Cardiac muscle cell (in vitro differentiated cells and primary cell): ENCODE data around the gene PSAP.

GRCh38 chr10:71213772-71214811, 1.7 kb downstream of the UNC5B start:
- RAMPAGE, long total RNA, result start-site peak on the minus strand at chr10:71214149-71214166, 21 and 29 reads in 2 replicates
- RRBS, result under 1% methylated on average over 8 of the region's 33 CpGs

DNA sequence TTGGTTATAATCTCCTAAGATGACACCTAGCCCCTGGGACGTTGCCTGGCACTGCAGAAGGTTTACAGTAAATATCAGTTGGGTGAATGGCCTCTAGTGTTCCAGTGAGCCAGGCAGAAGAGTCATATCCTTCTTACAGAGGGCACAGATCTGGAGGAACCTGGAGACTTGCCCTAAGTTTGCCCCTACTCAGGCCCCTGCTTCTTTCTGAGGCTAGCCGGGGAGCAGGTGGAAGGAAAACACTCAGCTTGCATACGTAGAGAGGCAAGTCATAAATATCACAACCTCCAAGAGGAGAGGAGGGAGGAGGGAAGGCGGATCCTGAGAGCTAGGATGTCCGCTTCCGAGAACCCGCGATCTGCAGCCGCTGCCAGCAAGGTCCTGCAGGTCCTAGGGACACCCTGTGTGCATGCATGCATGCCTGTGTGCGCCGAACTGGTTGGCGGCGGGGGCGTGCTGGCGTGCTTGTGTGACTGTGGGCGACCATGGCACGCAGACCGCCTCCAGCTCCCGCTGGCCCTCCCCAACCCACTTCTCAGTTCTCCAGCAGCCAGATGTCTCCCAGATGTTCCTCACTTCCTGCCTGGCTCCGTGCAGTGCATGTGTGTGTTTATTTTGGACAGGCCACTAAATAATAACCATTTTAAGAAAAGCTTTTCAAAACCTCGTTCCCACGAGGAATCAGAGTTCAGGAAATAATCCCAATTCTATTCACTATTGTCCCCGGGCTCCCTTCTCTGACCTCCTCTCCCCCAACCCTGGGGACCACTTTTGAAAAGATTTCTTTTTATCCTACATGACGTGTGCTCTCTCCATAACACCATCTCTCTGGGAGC, 32.2 kb downstream of the UNC5B start:
- RAMPAGE, long total RNA, result no peak
- RRBS, result no CpG with 5 or more reads among the region's 24 CpGs

DNA sequence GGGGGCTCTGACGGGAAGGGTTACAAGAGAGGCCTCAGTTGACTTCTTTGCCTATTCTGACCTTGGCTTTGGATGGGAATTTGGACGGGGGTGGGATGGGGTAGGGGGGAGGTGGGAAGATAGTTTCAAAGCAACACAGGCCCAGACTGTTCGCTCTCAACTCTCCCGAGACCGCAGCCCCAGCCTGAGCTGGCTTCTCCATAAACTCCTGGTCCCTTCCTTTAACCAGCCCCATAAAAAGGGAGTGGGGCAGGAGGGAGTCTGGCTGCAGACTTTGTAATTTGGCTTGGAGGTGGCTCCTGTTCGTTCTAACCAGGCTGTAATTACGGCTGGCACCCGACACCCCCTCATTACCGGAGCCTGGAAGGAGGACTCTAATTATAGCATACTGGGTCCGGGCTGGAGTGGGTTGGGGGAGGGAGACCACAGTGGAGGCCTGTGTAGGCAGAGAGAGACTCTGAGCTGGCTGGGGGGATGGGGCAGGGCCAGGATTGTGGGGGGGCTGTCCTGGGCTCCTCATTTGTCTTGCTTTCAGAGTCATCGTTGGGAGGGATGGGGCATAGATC, 49.6 kb downstream of the UNC5B start:
- RAMPAGE, long total RNA, result no peak
- RRBS, result 50% methylated on average over 1 of the region's 11 CpGs

GRCh38 chr10:71279708-71280197, 39.3 kb upstream of the SLC29A3 start:
- RAMPAGE, long total RNA, result no peak
- RRBS, result 74% methylated on average over 3 of the region's 19 CpGs

DNA sequence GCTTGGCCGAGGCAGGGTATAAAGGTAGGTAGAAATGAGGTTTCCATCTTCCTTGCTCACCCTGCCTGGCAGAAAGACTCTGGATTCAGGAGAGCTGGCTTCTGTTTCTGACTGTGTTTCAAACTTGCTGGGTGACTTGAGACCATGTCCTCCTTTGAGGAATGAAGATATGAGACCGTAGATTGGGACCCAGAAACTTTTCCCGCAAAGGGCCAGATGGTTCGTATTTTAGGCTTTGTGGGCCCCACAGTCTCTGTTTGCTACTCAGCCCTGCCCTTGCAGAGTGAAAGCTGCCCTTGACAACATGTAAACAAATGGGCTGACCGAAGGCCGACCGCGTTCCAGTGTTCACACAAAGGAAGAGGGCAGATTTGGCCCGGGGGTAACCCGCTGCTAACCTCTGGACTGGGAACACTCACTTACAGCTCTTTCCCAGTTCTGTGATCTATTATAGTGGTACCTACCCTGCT, 15.0 kb downstream of the SLC29A3 start:
- RAMPAGE, long total RNA, result no peak
- RRBS, result no CpG with 5 or more reads among the region's 10 CpGs

GRCh38 chr10:71337093-71337642, 18.1 kb downstream of the SLC29A3 start:
- RAMPAGE, long total RNA, result no peak
- RRBS, result no CpG with 5 or more reads among the region's 13 CpGs

- RAMPAGE, long total RNA, result no peak
- RRBS, result no CpG with 5 or more reads among the region's 7 CpGs
These were observed 65.6 kb downstream of the CDH23 start for GRCh38 chr10:71462333-71462782.

DNA sequence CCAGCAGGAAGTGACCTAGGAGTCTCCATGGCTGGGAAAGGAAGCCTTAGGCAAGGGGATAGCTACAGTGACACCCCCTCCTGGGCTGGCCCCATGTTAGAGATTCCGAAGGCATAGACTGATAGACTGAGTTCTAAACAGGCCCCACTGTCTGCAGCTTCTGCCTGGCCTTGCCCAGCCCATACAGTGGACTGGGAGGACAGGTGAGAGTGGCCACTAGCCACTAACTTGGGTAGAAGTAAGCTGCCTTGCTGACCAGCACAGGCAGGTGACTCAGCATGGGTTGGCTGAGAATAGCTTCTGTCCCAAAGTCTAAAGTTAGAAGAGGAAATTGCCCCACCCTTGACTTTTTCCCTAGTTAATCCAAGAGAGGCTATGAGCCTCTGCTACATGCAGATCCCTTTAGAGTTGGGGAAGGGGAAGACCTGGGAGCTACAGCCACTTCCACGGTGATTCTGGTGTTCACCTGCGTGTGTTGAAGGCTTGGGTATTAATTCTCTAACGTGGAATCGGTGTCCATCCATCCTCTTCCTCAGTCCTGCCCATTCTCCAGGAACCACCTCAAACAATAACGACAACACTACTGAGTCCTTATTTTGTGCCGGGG, 106.1 kb downstream of the C10orf105 start:
- RAMPAGE, long total RNA, result no peak
- RRBS, result no CpG with 5 or more reads among the region's 7 CpGs

DNA sequence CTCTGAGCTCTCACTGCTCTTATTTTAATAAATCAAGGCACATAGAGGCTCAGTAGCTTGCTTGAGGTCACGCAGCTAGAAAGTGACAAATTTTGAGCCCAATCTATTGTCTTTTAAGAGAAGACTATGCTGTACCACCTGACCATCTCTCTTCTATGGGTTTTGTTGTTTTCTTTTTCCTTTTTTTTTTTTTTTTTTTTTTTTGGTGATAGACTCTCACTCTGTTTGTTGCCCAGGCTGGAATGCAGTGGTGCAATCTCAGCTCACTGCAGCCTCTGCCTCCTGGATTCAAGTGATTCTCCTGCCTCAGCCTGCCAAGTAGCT, 35.6 kb upstream of the VSIR start:
- RAMPAGE, long total RNA, result no peak
- RRBS, result no CpG with 5 or more reads among the region's 1 CpG

- RAMPAGE, long total RNA, result no peak
- RRBS, result 89% methylated on average over 1 of the region's 7 CpGs
These were observed 14.3 kb downstream of the PSAP start for GRCh38 chr10:71836845-71837125.

DNA sequence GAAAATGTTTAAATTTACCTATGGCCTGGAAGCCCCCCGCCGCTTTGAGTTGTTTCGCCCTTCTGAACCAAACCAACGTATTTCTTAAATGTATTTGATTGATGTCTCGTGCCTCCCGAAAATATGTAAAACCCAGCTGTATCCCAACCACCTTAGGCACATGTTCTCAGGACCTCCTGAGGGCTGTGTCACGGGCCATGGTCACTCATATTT, 748 bp downstream of the PSAP start:
- RAMPAGE, long total RNA, result no peak
- RRBS, result no CpG with 5 or more reads among the region's 7 CpGs

- RAMPAGE, long total RNA, result start-site peak on the minus strand at chr10:71851237-71851295, 3,140 and 3,691 reads in 2 replicates
- RRBS, result no CpG with 5 or more reads among the region's 59 CpGs
These were observed at the start of gene PSAP for GRCh38 chr10:71850610-71851643. Gene PSAP, minus strand, starts transcription at chr10:71851251.

- RAMPAGE, long total RNA, result no peak
- RRBS, result no CpG with 5 or more reads among the region's 11 CpGs
These were observed 9.4 kb upstream of the PSAP start for GRCh38 chr10:71860149-71861069.

GRCh38 chr10:71964722-71965106, 519 bp downstream of the CHST3 start:
- RAMPAGE, long total RNA, result no peak
- RRBS, result 3% methylated on average over 6 of the region's 31 CpGs

- RAMPAGE, long total RNA, result no peak
- RRBS, result no CpG with 5 or more reads among the region's 27 CpGs
These were observed 7.0 kb downstream of the CHST3 start for GRCh38 chr10:71970699-71972024.

DNA sequence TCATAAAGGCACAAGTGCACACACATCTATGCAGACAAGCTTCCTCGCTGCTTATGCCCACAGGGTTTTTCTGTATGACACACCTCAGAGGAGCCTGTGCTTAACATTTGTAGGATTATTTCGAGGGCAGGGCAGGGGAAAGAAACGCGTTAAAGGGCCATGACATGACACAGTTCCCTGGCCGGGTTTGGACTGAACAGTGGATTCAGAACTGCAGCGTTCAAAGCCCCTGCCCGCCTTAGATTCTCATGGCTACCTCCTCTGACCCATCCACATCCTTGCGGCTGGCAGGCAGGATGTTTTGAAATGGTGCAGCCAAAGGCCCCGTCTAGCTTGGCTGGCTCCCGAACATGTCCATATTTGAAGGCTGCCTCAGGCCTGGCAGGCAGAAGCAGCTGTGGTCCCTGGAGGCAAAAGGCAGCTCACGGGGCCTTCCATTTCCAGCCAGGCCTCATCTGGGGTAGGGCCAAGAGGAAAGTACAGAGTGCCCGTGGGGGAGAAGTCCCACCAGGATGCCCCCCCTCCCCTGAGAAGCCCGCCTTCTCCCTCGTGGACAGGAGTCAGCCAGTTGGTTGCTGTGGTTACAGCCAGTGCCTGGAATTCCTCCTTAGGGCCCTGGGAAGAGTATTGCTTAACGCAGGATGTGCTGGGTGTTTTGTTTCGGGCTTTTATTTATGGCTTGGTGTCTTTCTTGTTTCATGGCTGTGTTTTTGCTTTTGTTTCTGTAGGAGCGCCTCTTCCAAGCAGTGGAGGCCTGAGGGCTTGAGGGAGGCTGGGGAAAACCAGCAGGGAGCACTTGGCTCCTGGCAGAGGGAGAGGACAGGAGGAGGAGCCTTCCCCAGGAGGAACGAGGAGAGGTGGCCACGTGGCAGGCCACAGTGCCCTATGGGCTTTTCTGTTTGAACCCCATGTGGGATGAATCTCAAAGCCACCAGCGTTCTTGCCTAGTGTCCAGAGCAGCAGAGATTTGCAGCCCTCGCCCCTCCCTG, 45.2 kb downstream of the CHST3 start:
- RAMPAGE, long total RNA, result no peak
- RRBS, result no CpG with 5 or more reads among the region's 21 CpGs

DNA sequence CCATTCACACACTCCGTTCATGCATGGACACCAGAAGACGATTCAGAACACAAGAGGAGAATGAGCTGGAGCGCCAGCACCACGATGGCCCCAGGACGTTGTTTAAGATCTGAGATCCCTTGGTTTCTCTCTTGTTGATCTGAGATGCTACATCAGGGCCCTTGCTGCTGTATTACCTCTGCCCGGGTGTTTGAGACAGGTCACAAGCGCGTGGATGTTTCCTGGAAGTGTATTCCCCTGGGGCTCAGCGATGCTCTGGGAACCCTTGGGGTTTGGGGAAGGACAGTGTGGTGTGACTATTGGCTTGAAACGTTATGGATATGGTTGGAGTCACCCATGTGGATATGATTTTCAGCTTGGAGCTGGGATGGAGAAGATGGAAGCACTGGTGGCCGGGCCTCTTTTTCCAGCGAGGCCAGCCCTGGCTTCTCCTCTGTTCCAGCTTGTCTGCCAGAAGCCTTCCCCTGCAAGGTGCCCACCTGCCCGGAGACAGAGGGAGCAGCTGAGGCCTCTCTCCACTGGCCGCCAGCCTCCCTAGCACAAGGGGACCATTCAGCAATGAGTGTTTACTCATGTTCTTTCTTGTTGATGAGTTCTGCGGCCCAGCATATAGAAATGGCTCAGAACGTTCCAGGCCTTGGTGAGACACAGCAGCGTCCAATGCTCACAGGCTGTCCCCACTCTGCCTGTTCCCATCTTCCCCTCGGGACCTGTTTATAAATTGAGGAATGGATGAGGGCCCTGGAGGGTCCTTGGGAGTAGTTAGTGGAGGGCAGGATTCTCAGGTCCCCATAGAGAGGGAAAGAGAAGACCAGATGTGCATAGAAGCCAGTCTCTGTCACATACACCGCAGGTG, 47.1 kb downstream of the CHST3 start:
- RAMPAGE, long total RNA, result no peak
- RRBS, result 80% methylated on average over 1 of the region's 19 CpGs

DNA sequence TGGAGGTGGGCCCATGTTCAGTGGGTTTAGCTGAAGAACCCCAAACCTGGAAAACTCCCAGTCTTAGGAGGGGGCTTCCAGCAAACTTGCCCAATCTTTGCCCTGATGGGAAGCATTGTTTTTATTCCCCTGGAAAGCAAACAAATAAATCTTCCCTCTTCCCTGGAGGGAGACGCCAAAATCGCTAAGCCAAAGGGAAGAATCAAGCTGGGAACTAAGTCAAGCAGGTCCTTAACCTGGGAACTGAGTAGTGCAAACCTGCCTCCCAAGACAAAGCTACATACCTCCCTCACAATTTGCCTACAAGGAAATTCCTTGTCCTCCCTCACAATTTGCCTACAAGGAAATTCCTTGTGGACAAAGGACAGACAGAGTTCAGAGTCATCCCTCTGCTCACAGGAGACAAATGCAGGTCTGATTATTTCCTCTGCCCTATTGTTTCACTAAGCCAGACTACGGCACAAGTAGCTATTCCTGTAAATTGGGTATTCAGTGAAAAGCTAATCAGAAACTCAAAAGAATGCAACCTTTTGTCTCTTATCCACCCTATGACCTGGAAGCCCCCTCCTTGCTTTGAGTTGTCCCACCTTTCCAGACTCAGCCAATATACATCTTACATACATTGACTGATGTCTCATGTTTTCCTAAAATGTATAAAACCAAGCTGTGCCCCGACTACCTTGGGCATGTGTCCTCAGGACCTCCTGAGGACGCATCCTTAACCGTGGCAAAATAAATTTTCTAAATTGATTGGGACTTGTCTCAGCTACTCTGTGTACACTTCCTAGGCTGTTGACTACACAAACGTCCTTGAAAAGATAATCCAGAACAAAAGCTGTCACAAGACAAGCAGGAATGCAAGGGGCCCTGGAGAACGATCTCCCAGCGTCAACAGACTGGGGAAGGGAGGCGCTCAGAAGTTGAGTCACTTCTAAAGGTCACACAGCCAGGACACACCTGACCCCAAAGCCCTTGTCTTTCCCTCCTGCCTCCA, 50.3 kb downstream of the SPOCK2 start:
- RAMPAGE, long total RNA, result no peak
- RRBS, result no CpG with 5 or more reads among the region's 10 CpGs

DNA sequence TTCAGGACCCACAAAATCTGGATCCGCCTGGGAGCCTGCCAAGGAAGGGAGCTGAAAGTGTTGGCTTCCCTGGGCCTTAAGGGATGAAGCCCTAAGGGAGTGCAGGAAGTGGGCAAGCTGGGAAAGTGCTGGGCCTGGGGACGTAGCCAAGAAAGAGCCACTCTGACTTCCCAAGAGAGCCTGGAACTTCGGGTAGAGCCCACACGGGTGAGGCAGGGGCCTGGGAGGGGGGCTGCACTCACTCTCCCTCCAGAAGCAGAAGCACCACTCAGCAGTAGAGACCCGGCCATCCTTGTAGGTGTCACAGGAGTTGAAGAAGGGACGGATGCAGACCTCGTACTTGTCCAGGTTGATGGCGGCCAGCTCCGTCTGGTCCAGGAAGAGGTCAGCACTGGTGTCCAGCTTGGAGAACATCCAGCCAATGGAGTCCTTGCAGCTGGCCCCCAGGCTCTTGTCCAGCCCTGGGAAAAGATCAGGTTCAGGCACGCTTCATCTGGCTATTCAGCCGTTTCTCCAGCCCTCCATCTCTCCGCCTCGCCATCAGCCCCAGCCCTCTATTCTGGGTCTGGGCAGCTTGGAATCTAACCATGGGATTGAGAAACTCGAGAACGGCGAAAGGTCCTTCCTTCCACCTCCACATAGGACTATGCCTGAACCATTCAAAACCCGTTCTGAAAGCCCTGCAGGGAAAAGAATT, 21.5 kb downstream of the SPOCK2 start:
- RAMPAGE, long total RNA, result no peak
- RRBS, result no CpG with 5 or more reads among the region's 17 CpGs

DNA sequence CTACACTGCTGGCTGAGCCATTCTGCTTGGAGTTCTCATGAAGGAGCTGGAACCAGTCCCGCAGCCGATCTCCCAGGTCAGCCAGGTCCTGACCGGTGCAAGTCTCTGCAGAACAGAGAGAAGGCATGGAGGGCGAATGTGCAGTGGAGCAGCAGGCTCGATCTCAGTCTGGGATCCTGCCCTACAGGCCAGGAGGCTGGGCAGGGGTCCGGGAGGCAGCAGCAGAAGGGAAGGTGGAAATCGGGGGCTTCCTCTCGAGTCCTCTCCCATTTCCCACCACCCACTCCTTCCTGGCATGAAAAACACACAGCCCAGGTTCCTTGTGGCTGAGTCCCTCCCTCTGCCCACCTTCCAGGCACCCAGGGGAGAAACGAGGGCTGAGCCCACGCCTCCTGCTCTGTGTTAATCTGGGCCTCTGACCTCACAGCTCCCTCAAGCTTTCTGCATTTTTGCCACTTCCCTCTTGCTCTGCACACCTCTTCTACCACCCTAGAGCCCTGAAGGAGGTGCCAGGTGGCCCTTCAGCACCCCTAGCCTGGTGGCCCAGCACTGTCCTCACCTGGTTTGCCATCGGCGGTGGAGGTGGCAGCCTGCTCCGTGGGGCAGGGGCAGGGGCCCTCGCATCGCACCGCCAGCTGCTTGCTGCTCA, 20.6 kb downstream of the SPOCK2 start:
- RAMPAGE, long total RNA, result no peak
- RRBS, result 86% methylated on average over 4 of the region's 16 CpGs